Measurements from ENCODE around the gene ATP6V0A1.

DNA sequence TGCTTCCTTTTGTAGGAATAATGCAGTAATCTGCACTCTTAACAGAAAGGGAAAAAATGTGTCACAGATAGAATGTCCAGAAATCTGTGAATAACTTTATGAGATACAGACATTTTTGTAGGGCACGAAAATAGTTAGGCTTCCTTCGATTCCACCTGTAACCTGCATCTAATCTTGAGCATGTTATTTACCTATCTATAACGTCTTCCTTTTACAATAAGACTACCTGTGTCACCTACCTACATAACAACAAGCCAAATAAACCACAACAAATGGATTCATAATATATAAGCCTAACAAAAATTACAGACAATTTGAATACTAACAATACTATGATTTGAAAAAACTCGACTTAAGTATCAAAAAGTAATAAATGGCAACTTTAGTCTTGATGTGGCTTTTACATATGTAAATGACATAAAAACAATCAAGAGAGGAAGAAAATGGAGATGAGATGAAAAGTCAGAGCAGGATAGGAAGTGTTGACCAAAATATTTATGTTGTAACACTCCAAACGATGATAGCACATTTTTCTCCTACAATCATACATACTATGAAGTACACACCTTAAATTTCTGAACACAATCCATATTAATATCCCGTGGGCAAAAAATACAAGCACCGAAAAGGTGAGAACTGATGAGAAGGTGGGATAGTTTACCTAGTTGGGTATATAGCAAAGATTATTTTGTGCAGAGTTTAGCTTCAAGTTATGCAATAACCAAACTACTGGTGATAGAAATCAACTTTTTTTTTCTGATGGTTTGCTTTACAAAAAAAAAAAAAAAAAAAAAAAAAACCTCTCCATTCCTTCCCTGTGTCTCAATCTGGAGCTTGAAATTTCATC is 2.5 kb downstream of the STAT5B start:
- RRBS, result no CpG with 5 or more reads among the region's 7 CpGs

- RRBS, result no CpG with 5 or more reads among the region's 9 CpGs
Observed at GRCh38 chr17:42294190-42295088, 6.1 kb downstream of the STAT5A start.

DNA sequence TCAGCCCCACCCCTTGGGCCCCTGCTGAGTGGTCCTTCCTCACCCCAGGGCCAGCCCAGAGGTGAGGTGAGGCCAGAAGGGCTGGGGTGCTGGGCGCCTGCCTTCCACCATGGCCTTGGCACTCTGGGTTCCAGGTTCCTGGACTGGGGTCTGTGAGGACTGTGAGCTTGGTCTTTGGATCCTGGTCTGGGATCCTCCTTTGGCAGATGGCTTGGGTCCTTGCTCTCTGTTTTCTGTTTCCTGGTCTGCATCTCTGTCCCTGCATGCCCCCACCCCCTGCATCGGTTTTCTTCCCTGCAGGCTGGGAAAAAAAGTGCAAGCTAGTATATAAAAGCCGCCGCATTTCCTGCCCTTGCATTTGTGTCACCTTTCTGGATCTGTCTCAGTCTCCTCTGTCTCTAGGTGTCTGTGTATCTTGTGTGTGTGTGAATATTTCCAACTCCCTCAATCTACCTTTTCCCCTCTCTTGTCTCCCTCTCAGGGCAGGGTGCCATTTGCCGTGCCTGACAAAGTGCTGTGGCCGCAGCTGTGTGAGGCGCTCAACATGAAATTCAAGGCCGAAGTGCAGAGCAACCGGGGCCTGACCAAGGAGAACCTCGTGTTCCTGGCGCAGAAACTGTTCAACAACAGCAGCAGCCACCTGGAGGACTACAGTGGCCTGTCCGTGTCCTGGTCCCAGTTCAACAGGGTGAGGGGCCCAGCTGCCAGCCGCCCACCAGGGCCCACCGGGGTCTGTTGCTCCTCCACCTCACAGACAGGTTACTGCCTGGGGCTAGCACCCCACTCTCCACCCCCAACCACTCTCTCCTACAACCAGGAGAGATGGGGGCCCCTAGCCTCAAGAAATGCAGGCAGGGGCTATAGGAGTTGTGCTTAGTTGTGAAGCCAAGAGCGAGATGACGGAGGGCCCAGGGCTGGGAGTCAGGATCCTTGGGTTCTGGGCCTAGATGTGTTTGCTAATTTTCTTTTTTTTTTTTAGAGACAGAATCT is 17.8 kb downstream of the STAT5A start:
- RRBS, result no CpG with 5 or more reads among the region's 16 CpGs

DNA sequence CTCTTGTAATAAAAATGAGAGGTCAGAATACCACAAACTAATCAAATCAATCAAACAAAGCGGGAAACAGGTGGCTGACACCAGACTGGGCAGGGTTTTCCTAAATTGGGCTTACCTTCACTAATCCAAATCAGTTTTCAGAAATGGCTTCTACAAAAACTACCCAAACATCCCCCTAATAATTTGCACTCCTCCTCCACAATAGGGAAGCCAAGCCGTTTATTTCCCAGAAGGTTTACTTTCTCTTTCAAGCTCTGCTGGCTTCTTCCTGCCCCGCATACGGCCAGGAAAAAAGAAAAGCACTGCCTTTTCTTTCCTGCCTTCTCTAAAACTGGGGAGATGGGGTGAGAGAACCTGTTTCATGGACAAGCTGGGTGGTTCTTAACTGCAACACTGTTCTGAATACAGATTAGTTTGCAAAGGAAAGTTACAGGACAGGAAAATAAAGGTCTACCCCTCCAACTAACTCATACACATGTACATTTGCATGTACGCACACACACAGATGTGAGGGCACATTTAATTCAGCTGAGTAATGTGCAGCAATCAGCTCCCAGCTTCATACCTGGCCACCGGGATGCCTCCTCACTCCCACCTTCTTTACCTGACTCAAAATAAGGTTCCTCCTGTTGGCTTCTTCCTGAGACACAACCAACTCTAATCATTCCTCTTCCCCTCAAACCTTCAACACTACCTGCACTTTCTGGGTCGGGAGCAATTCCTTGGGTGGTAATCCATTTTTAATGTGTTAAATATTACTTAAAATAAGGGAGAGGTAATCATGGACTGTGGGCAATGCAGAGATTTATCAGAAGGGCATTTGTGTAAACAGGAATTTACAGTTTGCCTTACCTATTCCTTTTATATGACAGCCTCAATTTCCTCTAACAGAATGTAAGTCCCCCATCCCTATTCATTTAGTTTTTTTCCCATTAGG is 9.0 kb downstream of the STAT3 start:
- RRBS, result no CpG with 5 or more reads among the region's 7 CpGs

- RRBS, result no CpG with 5 or more reads among the region's 2 CpGs
Observed at GRCh38 chr17:42381732-42382242, 6.5 kb downstream of the STAT3 start.

DNA sequence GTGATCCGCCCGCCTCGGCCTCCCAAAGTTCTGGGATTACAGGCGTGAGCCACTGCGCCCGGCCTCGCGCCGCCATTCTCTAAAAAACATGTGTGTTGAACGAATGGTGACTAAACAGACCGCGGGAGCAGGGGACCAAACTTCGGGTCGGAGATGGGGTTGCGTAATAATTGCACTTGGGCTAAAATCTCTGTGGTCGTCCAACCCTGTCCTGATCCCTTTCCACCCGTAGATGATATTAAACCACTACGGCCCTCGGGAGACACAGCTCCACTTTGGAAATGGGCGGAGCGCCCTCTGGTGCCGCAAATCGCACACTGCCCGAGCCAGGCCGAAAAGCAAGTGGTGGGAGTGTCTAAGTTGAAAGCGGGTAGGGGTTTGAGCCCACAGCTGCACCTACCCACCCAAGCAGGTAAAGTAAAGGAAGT is 17.1 kb downstream of the CAVIN1 start:
- RRBS, result no CpG with 5 or more reads among the region's 26 CpGs

DNA sequence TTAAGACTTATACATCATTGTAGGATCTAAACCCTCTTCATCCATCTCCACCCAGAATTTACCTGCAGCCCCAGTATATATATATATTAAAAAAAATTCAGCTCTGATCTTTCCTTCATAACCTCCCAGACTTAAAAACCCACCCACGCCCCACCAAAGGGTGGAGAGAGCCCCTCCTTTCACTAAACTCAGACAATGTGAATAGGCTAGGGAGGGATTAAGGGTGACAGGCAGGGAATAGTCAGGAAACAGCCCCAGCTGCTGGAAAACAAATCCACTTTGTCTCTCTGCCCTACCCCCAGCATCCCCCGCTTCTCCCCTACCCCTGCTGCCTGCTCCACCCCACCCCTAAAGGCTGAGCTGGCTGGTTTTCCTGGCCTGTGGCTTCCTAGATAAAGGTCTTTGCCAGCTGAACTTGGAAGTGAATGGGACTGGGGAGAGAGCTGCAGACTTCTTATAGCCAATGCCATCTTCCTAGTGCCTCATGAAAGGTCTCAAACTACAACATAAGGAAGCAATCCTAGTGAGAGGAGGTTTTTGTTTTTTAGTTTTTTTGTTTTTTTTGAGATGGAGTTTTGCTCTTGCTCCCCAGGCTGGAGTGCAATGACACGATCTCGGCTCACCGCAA is 15.0 kb downstream of the CAVIN1 start:
- RRBS, result no CpG with 5 or more reads among the region's 5 CpGs

- RRBS, result 8% methylated on average over 6 of the region's 36 CpGs
Observed at GRCh38 chr17:42458524-42459064, at the start of gene ATP6V0A1. Gene ATP6V0A1 (plus strand): TSS chr17:42458878.

DNA sequence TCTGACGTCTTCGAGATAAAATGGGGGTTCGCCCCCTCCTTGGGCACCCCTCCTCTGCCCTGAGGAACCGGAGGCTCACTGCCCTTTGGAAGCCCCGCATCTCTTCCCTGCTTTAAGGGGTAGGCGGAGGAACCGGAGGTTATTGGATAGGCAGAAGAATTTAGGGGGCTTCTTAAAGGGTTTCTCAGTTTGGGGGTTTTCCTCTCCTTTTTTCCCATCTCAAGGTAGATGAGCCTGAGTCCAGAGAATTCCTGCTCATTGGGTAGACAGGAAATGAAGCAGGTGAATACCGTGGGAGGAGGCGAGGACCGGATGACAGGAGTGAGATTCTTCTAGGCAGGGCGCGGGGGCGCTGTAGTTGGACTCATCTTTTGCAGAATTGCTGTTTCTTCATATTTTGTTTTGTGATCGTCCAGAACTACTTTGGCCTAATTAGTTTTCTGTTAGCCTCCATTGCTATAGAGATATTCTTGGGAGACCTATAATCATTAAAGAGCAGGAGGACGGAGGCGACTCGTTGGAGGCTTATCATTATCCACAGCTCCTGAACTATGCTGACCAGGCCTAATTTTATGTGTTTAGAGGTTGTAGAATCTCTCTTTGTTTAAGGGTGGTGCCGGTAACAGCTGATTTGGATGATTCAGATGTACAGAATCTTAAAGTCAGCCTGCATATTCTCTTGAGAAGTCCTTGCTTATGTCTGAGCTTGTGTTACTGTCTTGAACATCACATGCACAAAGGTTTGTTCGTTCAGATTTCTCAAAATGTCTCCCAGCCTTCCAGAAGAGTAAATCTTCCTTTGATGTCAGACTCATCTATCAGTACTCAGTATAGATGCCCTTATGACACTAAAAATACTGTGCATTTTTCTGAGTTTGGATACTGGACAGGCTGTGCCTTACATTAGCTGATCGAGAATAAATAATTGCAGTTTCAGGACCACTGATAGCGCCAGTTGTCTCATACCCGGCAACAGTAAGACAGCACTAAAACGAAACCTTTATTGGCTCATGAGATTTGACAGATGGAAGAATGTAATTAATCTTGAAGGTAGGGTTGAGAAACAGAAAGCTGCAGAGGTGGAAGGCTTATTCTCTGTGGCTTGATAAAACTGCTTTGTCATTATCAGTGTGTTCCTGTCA is 758 bp downstream of the ATP6V0A1 start:
- RRBS, result 36% methylated on average over 4 of the region's 23 CpGs

GRCh38 chr17:42472525-42473604 is 14.2 kb downstream of the ATP6V0A1 start:
- RRBS, result no CpG with 5 or more reads among the region's 16 CpGs

- RRBS, result no CpG with 5 or more reads among the region's 4 CpGs
Observed at GRCh38 chr17:42475680-42476105, 17.0 kb downstream of the ATP6V0A1 start.

GRCh38 chr17:42516207-42516909 is 19.7 kb upstream of the NAGLU start:
- RRBS, result no CpG with 5 or more reads among the region's 13 CpGs

- RRBS, result no CpG with 5 or more reads among the region's 3 CpGs
Observed at GRCh38 chr17:42546110-42546381, 6.7 kb upstream of the HSD17B1 start.

GRCh38 chr17:42572871-42573768 is 4.4 kb downstream of the PSMC3IP start:
- RRBS, result no CpG with 5 or more reads among the region's 9 CpGs

- RRBS, result no CpG with 5 or more reads among the region's 5 CpGs
Observed at GRCh38 chr17:42720221-42720672, 24.6 kb downstream of the EZH1 start.

GRCh38 chr17:42774922-42776196 is 2.1 kb downstream of the VPS25 start:
- RRBS, result no CpG with 5 or more reads among the region's 11 CpGs

DNA sequence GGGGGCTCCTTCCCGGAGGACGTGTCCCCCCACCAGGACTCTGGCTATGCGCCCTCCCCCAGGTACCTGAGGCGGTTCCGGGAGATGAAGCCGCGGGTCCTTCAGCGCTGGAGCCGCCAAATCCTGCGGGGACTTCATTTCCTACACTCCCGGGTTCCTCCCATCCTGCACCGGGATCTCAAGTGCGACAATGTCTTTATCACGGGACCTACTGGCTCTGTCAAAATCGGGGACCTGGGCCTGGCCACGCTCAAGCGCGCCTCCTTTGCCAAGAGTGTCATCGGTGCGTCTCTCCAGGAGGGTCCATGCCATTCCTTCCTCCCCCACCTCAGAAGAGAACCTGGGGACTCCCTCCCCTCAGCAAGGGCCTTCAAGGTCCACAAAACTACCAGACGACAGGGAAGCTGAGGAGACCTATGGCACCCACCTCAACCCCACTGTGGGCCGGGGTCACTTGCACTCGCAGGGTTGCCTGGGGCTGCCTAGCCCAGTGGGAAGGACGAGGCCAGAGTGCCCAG is 3.5 kb downstream of the WNK4 start:
- RRBS, result 27% methylated on average over 12 of the region's 24 CpGs

DNA sequence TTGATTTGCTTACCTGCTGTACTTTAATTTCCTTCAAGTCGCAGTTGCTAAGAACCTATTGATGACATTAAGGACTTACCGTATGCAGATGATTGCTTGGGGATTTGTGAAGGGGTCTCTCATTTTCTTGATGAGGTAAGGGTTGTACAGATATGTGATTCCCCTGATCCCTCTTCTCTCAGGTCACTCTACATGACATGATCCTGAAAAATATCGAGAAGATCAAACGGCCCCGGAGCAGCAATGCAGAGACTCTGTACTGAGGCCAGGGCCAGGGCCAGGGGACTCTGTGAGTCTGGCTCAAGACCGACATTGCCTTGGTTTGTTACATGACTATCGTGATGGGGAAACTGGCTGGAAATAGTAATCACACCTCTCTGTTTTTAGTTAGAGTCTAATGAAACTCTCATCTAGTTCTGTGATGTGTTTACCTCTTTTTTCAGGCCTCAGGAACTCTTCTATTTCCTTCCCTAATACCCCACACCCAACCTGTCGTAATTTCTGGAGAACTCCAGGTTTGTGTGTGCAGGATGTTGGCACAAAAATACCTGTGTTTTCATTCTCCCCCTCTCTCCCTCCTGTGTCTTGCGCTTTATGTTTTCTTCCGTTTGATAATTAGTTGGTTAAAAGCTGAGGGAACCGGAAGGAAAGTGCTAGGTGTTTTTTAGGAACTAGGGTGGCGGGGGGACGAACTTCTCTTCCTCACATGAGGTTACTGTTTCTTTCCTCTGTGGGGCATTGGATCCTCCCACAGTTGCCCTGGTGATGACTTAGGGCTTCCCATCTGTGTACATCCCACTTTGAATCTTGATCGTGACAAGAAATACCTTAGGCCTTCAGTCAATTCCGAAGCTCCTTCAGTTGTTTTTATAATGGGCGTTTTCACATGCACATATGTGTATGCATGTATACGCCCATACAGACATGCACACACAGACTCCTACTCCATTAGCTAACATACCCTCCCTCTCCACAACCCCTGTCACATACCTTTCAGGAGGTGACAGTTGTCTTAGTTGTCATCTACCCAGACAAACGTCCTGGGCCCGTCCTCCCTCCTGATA is 2.7 kb upstream of the AOC2 start:
- RRBS, result no CpG with 5 or more reads among the region's 19 CpGs